ENCODE measurements around a stretch of chr11.

GRCh38 chr11:821873-822899 is 3.5 kb downstream of the PNPLA2 start:
- PRO-cap = no peak
- RAMPAGE, long total RNA, 4 experiments = no peak in any of the 4 experiments

- PRO-cap = no peak
- RAMPAGE, long total RNA, 4 experiments = no peak in any of the 4 experiments
Measured at GRCh38 chr11:829886-830130, 2.1 kb downstream of the CRACR2B start.

DNA sequence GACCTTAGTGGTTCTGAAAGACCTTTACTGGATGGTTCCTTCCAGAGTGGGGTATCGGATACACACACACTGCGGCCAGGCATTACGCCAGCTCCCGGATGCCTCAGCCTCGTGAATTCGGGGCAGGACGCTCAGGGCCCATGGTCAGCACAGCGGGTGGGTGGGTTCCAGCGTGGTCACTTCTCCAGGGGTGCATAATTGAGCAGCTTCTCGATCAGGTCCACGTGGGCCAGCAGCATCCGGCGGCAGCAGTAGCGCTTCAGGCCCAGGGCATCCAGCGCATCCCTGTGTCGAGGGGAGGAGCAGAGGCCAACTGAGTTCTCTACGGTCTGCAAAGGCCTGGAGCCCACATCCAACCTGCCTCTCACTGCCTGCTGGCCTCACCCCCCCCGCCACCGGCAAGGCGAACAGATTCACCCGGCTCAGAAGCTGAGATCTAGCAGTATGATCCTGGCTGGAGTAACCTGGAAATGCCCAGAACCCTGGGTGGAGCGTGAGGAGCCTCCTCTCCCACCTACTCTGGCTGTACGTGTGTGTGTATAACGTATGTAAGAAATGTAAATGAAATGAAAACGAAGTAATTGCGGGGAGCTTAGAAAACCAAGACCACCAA is 2.0 kb downstream of the POLR2L start:
- PRO-cap = no peak
- RAMPAGE, long total RNA, 4 experiments = no peak in any of the 4 experiments

- PRO-cap = no peak
- RAMPAGE, long total RNA, 4 experiments = no peak in any of the 4 experiments
Measured at GRCh38 chr11:850506-851084, 7.9 kb downstream of the TSPAN4 start.

DNA sequence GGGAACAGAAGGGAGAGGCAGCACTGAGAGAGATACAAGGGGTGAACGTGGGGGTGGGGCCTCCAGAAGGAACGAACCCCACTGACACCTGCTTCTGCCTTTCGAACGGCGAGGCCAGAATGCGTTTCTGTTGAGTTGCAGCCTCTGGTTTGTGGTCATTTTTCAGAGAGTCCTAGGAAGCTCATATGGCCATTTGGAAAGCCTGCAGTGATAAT is 6.2 kb upstream of the CHID1 start:
- PRO-cap = no peak
- RAMPAGE, long total RNA, 4 experiments = no peak in any of the 4 experiments

DNA sequence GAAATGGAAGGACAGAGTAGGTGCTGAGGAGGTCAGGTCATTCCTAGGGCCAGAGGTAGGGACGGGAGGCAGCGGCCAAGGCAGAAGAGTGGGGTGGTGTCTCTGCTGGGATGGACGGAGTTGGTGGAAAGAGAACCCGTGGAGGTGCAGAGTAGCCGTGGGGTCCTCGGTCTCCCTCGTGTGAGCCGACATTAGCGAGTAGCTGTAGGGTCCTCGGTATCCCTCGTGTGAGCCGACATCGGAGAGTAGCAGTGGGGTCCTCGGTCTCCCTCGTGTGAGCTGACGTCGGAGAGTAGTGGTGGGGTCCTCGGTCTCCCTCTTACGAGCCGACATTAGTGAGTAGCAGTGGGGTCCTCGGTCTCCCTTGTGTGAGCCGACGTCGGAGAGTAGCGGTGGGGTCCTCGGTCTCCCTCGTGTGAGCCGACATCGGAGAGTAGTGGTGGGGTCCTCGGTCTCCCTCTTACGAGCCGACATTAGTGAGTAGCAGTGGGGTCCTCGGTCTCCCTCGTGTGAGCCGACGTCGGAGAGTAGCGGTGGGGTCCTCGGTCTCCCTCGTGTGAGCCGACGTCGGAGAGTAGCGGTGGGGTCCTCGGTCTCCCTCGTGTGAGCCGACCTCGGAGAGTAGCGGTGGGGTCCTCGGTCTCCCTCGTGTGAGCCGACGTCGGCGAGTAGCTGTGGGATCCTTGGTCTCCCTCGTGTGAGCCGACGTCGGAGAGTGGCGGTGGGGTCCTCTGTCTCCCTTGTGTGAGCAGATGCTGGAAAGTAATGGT is 49.6 kb downstream of the AP2A2 start:
- PRO-cap = no peak
- RAMPAGE, long total RNA, 4 experiments = no peak in any of the 4 experiments

DNA sequence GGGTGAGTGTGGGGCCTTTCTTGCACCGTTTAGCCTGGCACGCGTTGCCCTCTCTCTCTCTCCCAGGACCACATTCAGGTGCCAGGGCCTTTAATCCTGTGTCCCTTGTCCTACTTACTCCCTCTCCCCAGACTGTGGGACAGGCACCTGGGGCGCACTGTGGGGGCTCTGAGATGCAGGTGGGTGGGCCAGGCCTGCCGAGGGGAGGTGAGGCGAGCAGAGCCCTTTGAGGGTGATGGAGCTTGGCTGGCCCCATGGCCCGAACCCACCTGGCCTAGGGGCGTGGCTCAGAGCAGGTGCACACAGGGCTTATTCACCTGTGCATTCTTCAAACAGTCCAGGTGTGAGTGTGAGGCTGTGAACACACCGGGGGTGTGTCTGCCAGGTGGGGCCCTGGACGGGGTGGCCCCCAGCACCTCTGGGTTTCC is 9.1 kb upstream of the MUC5AC start:
- PRO-cap = unidirectional peak, plus-strand start at position 335 of the sequence
- RAMPAGE, long total RNA, 4 experiments = no peak in any of the 4 experiments

DNA sequence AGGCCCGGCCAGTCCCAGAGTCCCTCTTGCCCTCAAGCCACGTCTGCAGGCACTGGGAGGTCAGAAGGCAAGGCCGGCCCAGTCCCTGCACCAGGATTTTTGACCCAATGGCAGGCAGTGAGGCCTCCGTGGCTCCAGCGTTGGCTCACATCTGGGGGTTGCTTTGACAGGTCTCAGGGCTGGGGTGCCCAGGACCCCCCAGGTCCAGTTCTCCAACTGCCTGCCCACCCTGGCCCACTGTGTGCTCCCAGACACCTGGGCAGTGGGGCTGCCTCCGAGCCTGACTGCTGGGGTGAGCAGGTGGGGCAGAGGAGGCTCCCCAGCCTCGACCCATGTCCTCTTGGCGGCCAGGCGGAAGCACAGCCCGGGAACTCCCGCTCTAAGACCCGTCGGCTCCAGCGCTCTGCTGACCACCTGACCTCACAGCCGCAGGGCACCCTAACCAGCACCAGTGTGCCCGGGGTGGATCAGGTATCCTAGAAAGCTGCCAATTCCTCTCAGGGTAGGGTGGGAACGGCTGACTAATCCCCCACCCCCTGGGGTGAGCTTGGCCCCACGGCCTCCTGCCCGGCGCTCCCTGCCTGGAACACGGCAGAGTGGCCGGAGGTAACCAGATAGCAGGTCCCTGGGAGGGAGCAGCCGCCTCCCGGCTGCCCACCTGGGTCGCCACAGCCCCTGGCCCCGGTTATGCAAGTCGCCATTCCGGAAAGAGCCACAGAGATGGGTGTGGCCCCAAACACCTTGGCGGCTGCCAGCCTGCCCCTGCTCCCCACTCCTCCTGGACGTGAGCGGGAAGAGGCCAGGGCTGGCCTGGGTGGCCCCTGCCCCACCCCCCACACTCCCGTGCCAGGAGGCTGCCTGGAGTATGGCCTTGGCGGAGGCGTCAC is 19.2 kb upstream of the MUC5B start:
- PRO-cap = no peak
- RAMPAGE, long total RNA, 4 experiments = no peak in any of the 4 experiments

DNA sequence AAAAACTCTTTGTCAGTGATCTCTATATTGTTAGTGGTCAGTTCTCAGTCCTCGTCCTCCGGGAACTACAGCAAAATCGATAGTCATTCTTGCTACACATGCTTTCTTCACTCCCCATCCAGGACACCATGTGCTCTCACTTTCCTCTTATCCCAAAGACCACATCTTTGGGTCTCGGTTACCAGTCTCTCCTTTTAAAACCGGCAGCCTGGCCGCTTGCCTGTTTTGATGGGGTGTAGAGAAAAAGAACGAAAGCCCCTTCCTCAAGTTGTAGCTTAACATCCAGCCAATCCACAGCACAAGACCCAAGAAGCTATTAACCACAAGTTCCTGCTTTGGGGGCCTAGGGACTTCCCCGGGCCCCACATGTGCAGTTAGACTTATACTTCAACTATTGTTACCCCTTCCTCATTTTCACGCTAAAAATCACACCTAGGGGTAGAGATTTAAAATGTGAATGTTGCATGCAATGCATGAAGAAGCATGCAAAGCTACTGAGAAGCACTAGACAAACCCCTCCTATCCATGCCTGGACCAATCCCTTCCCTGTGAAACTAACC is 1.5 kb upstream of the TOLLIP start:
- PRO-cap = no peak
- RAMPAGE, long total RNA, 4 experiments = no peak in any of the 4 experiments

DNA sequence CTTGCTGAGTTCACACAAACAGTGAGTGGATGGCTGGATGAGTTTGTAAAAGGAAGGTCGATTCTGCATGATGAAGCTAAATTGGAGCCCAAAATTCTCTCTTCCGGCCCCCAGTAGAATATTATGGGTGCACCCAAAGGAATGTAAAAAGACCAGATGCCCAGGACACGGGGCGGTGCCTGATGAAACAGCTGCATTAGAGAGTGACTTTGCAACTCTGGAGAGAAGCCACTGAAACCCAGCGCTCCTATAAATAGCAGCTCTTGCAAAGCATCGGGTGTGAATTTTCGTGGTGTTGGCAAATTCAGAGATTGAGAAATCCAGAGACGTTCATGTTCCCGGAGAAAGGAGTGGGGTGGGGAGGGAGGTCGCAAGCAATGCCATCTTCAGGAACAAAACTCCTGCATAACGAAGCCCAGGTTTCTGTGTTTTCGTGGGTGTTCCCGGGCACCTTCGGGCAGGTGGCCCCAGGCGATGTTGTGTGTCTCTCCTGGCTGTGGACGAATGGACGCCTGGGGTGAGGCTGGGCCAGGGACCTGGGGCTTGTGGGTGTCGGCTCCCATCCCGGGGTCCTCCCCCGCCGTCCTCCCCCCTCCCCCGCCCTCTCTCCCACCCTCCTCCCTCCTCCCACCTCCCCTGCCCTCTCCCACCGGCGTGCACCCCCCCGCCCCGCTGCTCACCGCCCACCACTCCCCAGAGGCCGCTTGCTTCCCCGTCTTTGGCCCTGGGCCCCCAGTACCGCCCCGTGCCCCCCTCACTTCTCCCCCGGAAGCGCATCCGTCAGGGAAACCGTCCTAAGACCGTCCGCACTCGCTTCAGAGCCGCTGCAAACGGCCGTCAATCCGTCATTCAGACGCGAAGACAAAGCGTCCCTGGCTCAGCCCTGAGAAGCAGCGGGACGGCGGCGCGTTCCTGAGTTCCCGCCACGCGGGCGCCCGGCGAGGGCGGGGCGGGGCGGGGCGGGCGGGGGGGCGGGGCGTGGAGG is 26.6 kb upstream of the TOLLIP start:
- PRO-cap = unidirectional peak, plus-strand start at position 353 of the sequence; unidirectional peak, minus-strand start at position 892 of the sequence
- RAMPAGE, long total RNA, 4 experiments = no peak in any of the 4 experiments

GRCh38 chr11:1555559-1556308 is 16.3 kb downstream of the DUSP8 start:
- PRO-cap = no peak
- RAMPAGE, long total RNA, 4 experiments = no peak in any of the 4 experiments

DNA sequence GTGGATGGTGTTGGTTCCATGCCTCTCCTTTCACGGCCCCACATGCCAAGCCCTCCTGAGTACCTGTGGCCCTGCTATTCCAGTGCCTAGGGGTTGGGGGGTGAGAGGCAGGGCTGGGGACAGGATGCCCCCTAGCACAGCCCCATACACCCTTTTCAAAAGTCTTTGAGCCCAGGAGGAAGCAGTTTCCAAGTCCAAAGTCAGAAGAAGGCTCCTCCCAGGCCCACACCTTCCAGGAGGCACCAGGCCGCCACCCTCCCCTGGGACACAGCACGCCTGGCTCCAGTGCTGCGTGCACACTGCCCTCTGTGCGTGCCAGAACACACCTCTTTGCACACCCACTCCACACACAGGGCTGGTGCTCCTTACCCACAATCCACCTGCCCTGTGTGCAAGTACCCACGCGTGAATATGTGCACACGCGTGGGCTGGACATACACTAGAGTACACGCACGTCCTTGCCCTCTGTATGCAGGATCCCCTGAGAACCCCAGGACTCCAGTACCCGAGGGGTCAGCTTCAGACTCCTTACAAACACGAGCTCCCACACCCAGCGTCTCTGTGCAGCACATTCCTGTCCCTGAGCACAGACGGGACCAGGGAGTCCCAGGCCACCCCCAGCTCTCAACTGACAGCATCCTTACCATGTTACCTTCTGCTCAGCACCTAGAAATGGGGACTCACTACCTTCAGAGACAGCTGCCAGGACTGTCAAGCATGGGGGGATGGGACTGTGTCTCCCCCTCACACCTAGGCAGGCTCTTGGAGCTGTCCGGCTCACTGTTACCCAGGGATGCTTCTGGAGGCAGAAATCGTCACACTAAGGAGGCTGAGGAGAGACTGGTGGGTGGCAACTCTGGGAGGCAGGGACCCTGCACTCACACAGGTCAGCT is 2.8 kb downstream of the DUSP8 start:
- PRO-cap = bidirectional peak, plus-strand start at position 270 of the sequence, minus-strand start at position 164 of the sequence
- RAMPAGE, long total RNA, 4 experiments = no peak in any of the 4 experiments

DNA sequence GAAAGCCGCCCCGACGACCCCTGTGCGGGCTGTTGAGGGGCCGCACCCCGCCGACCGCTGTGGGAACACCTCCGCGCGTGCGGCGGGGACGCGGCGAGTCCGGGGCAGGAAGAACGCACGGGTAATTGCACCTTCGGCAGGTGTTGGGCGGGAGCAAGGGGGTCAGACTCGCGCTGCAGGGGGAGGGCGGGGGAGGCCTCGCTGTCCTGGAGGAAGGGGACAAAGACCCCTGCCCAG is 795 bp upstream of the DUSP8 start:
- PRO-cap = bidirectional peak, plus-strand start at position 96 of the sequence, minus-strand start at position 108 of the sequence
- RAMPAGE, long total RNA, 4 experiments = no peak in any of the 4 experiments

DNA sequence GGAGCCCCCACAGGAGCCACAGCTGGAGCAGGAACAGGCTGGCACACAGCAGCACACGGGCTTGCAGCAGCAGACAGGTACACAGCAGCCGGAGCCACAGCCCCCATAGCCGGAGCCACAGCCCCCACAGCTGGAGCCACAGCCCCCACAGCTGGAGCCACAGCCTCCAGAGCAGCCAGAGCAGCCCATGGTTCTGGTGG is 166 bp downstream of the KRTAP5-3 start:
- PRO-cap = no peak
- RAMPAGE, long total RNA, 4 experiments = no peak in any of the 4 experiments

DNA sequence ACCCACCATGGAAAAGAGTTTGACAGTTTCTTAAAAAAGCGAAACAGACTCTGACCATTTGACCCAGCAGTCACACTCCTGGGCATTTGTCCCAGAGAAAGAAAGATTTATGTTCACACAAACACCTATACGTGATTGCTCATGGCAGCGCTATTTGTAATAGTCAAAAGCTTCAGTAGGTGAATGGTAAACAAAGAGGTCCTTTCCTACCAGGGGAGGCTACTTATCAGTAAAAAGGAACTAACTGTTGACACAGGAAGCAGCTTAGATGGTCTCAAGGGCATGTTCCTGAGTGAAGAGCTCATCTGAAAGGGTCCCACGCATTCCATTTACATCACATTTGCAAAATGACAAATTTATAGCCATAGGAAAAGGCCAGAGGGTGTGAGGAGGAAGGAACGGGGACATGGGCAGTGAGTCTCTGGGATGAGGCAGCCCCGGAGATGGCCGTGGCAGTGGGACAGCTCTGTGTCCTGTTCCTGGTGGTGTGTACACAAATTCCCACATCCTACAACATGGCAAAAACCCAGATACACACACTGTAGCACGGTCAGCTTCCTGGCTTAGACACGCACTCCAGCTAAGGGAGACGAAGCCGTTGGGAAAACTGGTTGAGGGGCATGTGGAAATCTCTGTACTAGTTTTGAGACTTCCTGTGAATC is 14.6 kb upstream of the KRTAP5-6 start:
- PRO-cap = no peak
- RAMPAGE, long total RNA, 4 experiments = no peak in any of the 4 experiments

DNA sequence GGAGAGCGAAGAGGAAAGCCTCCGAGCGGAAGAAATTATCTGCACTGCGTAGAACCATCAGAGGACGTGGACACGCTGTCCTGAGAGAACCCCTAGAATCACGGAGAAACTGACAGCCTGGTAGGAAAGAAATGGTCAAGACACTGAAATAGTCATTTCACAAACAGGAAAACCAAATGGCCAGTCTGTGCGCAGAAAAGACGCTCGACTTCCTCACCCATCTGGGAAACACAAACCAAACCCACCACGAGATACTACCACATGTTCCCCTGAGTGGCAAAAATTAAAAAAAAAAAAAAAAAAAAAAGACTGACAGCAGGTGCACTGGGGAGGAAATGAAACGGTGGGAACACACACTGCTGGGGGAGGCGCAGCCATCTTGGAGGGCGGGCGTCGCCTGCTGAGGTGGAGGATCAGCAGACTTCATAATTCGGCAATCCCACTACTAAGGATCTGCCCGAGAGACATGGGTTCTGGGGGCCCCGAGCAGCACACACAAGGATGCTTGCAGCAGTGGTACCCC is 21.3 kb downstream of the IFITM10 start:
- PRO-cap = bidirectional peak, plus-strand start at position 383 of the sequence, minus-strand start at position 69 of the sequence
- RAMPAGE, long total RNA, 4 experiments = no peak in any of the 4 experiments

DNA sequence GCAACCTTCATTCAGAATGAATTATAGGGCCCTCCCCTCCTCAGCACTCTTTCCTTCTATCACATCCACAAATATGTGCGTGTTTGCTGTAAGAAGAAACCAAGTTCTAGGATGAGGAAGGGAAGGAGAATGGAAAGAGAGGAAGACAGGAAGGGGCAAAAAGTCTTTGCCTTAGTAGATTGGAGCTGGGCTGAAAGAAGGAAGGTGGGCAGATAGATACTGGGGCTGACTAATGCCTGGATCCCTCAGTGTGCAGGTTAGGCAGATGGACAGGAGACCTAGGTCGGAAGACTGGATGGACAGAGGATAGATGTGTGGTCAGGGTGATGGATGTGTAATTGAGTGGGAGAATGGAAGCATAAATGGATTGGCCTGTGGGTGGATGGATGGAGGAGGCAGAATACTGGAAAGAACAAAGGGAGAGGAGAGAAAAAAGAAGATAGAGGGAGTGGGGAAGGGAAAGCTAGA is 14.3 kb downstream of the IFITM10 start:
- PRO-cap = no peak
- RAMPAGE, long total RNA, 4 experiments = no peak in any of the 4 experiments

- PRO-cap = no peak
- RAMPAGE, long total RNA, 4 experiments = no peak in any of the 4 experiments
Measured at GRCh38 chr11:1748056-1748580, 2.3 kb downstream of the IFITM10 start.

- PRO-cap = unidirectional peak, minus-strand start at chr11:1749083
- RAMPAGE, long total RNA, 4 experiments = no peak in any of the 4 experiments
Measured at GRCh38 chr11:1748941-1749598, 1.3 kb downstream of the IFITM10 start.

DNA sequence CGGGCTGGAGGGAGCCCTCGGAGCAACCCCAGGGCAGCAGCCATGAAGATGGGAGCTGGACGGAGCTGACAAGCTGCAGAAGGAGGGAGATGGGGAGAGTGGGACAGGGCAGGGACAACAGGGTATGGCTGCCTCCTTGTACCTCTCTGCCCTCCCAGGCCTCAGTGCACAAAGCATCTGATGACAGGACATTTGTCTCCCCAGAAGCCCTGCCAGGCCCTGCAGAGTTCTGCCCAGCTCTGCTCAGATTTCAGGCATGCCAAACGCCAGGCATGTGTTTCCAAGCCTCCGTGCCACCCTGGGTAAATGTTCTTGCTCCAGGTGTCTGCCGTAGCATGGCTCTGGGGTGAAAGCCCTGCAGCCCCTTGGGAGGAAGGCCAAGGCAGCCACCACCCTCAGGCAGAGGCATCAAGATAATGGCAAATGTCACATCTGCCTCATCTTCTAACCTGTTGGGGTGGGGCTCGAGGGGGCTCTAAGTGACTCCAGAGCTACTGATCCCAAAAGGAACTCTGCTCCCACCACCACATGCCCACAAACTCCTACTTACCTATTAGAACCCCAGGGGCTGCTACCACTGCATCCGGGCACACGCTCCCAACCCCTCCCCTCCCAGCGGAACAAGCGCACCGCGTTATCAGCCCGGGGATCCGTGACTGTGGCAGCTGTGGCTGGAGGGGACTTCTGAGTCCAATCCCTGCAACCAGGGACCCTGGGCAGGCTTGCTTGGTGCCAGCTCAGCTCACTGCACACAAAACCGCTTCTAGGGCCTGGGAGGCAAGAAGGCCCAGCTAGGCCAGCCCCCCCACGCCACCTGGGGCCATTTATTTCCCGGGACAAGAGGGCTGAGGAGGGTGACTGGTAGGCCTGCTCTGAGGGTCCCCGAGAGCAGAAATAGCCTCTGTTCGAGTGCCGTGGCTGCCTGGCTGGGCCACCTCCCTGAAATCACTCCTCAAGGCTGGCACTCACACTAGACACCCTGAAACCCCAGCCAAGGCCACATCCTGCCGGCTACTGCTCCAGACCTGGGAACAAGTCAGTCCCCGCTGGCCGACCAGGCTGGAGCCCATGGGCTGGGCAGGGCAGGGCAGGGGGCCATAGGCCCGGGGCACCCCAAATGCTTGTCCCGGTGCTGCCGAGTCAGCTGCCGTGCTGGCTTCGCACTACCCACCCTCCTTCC is 1.5 kb upstream of the IFITM10 start:
- PRO-cap = no peak
- RAMPAGE, long total RNA, 4 experiments = no peak in any of the 4 experiments